Occipital lobe (tissue), 2 donors: Measurements from ENCODE around the genes PI3, WFDC9 and PLTP.

DNA sequence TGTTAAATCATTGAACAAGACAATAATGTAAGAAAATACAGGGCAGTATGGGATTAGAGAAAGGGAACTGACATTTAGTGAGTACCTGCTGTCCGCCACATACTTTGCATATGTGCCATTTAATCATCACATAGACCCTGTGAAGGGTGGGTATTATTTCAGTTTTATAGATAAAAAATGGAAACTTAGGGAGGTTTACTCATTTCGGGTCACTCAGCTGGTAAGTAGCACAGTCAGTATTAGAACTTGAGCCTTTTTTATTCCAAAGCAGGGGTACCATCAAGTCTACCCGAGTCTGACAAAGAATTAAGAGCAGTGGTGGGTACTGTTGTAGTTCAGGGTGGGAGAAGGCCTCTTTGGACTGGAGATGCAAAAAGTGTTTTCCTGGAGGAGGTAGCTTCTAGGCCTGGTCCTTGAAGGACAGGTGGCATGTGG lies 31.5 kb downstream of the STK4 start:
- RAMPAGE, long total RNA = no peak

DNA sequence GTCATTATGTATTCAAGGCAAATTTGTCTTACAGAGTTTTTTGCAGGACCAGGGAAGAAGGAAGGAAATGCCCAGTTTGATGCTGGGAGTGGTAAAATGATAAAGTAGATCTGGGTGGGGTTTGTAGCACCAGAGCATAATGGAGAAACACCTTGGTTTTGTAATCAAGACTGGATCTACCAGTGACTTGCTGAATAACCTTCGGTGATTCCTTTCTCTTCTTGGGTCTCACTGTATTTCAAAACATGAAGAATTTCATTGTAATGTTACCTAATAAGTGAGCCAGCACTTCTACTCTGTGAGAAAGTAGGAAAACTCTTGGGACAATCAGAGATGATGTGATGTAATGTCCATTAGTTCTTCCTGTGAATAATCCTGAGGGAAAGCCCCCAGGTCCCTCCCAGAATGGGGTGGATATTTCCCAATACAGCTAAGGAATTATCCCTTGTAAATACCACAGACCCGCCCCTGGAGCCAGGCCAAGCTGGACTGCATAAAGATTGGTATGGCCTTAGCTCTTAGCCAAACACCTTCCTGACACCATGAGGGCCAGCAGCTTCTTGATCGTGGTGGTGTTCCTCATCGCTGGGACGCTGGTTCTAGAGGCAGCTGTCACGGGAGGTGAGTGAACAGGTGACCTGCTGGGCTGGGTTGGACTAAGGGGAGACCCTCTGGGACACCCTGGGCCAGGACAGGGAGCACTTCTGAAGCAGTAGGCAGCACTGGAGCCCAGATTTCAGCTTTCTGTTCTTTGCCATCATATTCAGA lies at the start of gene PI3:
PI3 (plus strand) TSS at position 522 of the 768 bp plus-strand sequence.
- RAMPAGE, long total RNA = no peak

- RAMPAGE, long total RNA = no peak
Measured at GRCh38 chr20:45338914-45339624, 9.2 kb downstream of the SDC4 start.

GRCh38 chr20:45343218-45344126 lies 4.8 kb downstream of the SDC4 start:
- RAMPAGE, long total RNA = no peak

DNA sequence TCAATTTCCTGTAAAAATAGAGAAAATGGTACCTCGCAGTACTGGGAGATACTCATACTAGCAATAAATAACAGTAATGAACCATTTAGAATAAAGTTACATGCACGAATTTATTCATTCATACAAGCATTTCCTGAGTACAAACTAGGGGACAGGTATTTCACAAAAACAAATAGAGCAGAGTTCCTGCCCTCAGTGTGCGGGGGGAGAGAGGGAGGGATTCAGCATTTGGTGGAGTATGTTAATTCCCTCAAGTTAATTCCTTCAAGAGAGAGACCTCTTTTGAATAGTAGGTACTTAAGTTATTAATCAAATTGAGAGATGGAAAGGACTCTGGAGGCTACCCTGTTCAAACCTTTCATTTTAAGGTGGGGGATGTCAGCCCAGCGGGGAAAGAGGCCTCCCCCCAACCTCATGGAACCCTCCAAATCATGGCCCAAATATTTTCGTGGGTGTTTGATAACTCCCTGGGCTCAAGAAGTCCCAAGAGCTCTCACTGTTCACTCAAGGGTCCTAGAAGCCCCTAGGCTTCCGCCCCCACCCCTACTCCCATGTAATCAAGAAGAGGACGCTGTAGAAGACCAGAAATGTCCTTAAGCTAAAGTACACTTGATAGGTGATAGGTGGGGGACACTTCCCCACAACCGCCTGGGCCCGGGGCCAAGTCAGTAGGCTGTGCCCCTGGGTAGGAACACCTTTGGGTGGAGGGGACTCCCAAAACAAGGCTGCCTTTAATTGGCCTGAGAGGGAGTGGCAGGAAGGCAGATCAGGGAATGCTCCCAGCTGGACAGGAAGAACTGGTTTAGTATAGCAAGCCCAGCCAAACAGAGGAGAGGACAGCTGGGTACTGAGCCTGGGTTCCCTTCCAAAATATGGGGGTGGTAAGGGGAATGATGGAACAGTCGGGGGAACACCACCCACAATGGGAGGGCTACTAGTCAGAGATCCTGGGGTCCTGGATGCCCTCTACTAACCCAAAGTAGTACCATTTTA lies 2.9 kb downstream of the SDC4 start:
- RAMPAGE, long total RNA = no peak

DNA sequence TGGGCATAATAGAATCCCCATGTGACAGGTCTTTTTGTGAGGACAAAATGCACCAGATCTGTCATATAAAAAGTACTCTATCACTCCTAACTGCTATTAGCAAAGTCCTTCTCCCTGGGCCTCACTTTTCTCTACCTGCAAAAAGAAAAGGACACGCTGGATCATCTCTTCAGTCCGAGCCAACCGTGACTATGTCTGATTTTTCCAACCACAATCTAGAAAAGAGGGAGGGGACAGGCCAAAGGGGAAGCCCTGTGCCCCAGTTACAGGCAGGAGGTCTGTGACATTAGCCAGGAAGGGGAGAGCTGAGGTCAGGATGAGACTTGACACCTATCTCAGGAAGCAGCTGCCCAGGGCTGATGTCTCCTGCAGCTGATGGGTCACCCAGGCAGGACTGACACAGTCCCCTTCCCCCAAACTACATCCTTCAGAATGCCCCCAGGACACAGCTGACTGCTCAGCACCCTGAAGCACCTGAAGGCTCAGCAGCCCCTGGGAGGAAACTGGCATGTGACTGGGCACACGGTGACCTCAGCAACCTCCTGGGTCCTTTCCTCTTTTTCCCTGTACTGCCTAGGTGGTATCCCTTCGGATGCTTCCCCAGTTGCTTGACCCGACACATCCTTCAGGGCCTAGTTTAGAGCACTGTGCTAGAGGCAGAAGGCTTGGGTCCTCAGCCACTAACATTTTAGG lies 2.0 kb downstream of the SDC4 start:
- RAMPAGE, long total RNA = no peak

- RAMPAGE, long total RNA = no peak
Measured at GRCh38 chr20:45357851-45358890, 4.8 kb upstream of the SYS1 start.

- RAMPAGE, long total RNA = no peak
Measured at GRCh38 chr20:45366821-45367660, 4.1 kb downstream of the SYS1 start.

- RAMPAGE, long total RNA = no peak
Measured at GRCh38 chr20:45408767-45409090, 640 bp downstream of the DBNDD2 start.

GRCh38 chr20:45631084-45631649 lies at the start of gene WFDC9:
TSS of gene WFDC9 (minus strand) at chr20:45631284.
- RAMPAGE, long total RNA = no peak

- RAMPAGE, long total RNA = no peak
Measured at GRCh38 chr20:45878221-45878850, 2.7 kb upstream of the ZSWIM1 start.

DNA sequence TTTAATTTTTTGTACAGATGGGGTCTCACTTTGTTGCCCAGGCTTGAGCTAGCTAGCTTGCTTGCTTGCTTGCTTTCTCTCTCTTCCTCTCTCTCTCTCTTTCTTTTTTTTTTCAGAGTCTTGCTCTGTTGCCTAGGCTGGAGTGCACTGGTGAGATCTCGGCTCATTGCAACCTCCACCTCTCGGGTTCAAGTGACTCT lies 1.6 kb downstream of the NEURL2 start:
- RAMPAGE, long total RNA = no peak

- RAMPAGE, long total RNA = no peak
Measured at GRCh38 chr20:45894617-45895167, 3.6 kb downstream of the CTSA start.

DNA sequence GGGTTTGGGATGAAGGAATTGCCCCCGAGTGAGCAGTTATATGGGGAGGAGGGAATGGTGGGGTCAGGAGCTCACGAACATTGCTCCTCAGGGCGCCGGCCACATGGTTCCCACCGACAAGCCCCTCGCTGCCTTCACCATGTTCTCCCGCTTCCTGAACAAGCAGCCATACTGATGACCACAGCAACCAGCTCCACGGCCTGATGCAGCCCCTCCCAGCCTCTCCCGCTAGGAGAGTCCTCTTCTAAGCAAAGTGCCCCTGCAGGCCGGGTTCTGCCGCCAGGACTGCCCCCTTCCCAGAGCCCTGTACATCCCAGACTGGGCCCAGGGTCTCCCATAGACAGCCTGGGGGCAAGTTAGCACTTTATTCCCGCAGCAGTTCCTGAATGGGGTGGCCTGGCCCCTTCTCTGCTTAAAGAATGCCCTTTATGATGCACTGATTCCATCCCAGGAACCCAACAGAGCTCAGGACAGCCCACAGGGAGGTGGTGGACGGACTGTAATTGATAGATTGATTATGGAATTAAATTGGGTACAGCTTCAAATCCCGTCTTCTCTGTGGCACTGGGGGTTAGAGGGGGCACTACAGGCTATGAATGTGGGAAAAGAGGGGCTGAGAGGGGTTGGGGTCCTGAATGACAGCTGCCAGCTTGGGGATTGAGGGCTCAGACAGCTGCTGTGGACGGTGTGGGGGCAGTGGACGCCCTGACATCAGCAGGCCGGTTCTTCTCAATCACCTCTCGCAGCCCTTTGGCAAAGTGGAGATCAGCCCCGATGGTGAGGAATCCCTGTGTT lies 7.3 kb downstream of the CTSA start:
- RAMPAGE, long total RNA = no peak

DNA sequence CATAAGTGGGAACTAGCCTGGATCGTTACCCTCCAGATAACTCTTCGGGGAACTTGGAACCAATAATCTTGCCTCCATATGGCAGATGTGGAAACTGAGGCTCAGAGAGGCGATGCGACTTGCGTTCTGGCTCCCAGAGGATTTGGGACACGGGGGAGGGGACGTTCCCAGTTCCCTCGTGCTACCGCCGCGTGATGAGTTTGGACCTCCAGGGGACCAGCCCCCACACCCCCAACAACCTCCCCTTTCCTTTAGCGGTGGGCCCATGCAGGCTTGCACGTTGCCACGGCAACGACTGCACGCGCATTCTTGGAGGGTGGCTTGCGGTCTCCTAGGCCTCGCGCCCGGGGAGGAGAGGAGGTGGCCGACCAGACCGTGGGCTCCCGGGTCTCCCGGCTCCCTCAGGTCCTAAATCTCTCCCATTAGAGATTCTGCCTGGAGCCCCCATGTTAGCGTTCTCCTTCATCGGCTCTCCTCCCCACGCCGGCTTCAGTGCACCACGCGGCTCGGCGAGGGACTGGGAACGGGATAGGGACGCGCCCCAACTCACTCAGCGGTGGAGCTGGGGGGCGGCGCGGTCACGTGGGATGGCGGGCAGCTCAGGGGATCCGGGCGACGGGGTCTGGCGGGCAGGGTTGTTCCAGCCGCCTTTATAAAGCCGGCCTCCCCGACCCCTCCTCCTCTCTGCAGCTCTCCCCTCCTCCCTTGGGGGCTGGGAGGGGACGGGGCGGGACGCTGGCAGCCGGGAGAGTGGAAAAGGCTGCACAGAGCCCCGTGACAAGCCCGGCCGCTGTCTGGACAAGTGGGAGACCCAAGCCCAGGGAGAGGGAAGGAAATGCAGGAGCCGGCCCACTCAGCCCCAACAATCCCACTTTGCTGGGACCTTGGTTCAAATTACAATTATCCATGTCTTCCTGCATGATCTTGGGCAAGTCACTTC lies at the start of gene PLTP:
PLTP (minus strand) TSS at position 627 of the 940 bp plus-strand sequence.
- RAMPAGE, long total RNA = start-site peak on the minus strand centred at position 628 of the sequence, 8 bp wide, 91 and 90 reads in 2 replicates

GRCh38 chr20:45947981-45949177 lies 13.9 kb downstream of the PCIF1 start:
- RAMPAGE, long total RNA = no peak

- RAMPAGE, long total RNA = no peak
Measured at GRCh38 chr20:46345476-46346272, 18.6 kb downstream of the SLC35C2 start.

GRCh38 chr20:46360968-46362275 lies 2.8 kb downstream of the SLC35C2 start:
- RAMPAGE, long total RNA = no peak

GRCh38 chr20:46365032-46365590 lies 886 bp upstream of the SLC35C2 start:
- RAMPAGE, long total RNA = no peak

GRCh38 chr20:46377454-46378250 lies 13.4 kb upstream of the SLC35C2 start:
- RAMPAGE, long total RNA = no peak